REH cell (cell line): Measurements from ENCODE around the gene TRAF4.

- PRO-cap, result no peak
These were observed 6.4 kb downstream of the SDF2 start for GRCh38 chr17:28655259-28655730.

GRCh38 chr17:28678395-28679161 is 16.6 kb downstream of the SUPT6H start:
- PRO-cap, result no peak

GRCh38 chr17:28684134-28685118 is 22.4 kb downstream of the SUPT6H start:
- PRO-cap, result no peak

DNA sequence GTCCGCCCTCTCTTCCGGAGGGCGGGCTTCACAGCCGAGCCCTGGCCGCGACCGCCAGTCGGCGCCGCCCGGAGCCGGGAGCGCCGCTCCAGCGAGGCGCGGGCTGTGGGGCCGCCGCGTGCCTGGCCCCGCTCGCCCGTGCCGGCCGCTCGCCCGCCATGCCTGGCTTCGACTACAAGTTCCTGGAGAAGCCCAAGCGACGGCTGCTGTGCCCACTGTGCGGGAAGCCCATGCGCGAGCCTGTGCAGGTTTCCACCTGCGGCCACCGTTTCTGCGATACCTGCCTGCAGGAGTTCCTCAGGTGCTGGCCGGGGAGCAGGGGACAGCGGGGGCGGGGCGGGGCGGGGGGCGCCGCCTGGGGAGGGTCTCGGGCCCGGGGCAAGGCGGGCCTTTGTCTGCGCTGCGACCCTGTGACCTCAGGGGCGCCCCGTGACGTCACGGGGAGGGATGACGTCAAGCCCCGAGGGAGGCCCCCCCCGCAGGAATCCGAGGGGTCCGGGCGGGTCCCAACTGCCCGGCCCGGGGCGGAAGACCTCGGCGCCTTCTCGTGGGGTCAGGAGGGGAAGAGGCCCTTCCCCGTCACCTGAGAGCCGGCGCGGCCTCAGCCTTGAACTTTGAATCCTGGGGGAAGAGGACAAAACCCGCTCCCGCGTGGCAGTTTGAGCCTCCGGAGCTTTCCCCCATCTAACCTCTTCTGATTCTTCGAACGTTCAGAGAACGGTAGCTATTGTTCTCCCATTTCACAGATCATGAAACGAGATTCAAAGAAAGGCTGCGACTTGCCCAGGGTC is at the start of gene TRAF4:
TRAF4 (plus strand) TSS at position 57 of the 791 bp plus-strand sequence.
- PRO-cap, result bidirectional peak, plus-strand start at position 57 of the sequence, minus-strand start outside the sequence; unidirectional peak, plus-strand start at position 481 of the sequence; bidirectional peak, plus-strand start at position 693 of the sequence, minus-strand start at position 696 of the sequence

DNA sequence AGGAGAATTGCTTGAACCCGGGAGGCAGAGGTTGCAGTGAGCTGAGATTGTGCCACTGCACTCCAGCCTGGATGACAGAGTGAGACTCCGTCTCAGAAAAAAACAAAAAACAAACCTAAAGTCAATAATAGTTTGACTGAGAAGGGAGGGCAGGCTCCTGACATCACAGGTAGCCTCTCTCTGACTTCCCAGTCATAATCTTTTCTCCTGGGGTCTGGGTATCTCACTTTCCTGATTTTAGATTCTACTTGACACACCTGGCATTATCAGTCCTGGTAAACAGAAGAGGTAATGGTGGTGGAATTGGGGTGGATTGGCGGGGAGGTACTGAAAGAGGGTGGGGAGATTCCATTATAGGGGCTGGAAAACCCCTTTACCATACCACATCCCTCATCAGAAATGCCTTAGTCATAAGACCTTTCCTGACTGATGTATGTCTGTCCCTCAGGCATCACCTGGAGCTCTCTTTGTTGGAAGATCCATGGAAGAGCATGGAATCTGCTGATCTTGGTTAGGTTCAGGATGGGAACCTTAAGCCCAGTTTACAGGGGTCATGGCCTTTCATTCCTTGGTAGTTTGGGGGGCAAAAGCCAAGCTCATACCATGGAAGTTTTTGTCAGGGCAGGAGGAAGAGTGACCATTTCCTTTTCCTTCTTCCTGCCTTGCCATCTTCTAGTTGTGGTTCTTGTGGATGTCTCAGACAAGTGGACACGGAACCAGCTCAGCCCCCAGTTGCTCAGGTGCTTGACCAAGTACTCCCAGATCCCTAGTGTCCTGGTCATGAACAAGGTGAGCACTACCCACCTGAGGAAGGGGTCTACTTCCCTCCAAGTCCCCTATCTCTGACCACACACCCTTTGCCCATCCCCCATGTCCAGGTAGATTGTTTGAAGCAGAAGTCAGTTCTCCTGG is 3.1 kb downstream of the ERAL1 start:
- PRO-cap, result no peak

DNA sequence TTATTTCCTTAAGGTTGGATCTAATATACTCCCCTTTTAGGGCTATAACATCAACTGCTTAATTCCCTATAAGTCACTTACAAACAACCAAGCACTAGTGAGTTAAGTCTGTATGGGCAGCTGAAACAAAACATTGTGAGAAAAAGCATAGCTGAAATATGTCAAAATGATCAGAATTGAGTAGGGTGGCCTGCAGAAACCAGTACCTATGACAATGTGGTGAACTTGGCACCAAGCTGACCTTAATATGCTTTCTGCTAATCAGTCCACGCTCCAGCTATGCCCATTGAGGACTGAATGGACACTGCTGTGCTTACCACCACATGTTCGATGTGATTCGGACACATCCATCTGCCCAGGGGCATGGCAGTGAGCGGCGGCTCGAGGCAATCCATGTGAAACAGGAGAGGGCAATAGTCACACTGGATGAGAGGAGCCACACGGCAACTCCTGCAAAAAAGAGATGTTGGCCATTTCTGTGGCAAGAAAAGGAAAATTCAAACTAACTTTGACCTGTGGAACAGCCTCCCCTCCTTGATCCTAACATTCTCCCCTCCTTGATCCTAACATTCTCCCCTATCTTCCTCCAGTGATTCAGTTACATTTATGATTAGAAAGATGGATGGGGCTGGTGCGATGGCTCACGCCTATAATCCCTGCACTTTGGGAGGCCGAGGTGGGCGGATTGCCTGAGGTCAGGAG is 16.1 kb upstream of the DHRS13 start:
- PRO-cap, result no peak

DNA sequence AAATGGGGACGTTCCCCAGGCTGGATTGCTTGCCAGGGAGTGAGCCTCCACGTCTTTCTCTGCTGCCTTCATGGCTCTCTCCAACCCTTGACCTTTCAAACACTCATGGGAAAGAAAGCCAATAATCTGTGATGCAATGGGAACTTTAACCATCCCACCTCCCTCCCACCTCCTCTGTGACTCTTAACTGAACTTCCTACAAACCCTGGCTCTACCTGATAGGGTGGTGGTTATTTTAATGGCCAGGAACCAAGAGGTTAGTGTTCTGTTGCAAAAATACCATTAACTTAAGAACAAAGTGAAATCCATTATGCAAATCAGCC is 2.8 kb downstream of the PIPOX start:
- PRO-cap, result no peak

DNA sequence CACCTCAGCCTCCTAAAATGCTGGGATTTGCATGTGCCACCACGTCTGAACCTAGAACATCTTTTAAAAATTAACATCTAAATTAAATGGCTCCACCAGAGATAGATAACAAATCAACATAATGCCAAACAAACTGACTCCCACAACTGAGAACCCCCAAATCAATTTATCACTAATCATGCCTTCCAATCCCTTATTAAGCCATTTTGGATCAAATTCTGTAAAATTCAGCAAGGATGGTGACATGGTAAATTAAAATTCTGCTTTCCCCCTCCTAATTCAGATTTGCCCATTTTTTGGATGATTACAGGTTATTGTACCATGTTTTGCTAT is 16.7 kb downstream of the NUFIP2 start:
- PRO-cap, result no peak

DNA sequence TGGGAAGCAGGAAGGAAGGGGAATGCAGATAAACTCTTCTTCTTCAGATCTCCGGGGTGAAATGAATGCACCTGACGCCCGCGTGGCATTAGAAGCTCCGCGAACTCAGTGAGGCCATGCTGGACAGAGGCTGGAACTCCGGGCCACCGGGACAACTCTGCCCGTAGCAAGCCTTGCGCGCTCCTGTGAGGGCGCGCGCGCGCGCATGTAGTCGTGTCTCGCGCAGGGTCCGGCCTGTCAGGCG is 198 bp upstream of the TAOK1 start:
- PRO-cap, result bidirectional peak, plus-strand start outside the sequence, minus-strand start at position 187 of the sequence

- PRO-cap, result unidirectional peak, minus-strand start at chr17:29391530
These were observed 1.2 kb downstream of the TAOK1 start for GRCh38 chr17:29391442-29391723.

DNA sequence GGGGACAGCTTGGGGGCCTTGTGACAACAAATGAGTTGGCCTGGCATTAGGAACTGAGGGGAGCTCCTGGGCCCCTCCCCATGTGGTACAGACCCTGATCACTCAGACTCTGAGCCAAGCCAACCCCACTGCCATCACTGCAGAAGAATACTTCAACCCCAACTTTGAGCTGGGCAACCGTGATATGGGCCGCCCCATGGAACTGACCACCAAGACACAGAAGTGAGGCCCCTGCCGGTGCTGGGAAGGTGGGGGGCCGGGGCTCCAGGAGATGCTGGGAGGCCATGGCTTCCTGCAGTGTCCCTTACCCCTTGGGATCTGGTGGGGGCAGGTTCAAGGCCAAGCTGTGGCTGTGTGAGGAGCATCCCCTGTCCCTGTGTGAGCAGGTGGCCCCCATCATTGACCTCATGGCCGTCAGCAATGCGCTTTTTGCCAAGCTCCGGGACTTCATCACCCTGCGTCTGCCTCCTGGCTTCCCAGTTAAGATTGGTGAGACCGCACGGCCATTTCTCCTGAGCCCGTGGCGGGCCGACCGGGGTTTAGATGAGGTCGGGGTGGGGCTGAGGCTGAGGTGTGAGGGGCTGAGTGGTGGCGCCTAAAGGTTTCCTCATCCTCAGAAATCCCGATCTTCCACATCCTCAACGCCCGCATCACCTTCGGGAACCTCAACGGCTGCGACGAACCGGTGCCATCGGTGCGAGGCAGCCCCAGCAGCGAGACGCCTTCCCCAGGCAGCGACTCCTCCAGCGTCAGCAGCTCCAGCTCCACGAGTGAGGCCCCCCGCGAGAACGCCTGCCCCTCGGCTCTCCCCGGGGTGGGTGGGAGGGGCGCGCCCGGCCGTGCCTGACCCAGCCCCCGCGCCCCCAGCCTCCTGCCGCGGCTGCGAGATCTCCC is 10.7 kb downstream of the CORO6 start:
- PRO-cap, result no peak

- PRO-cap, result no peak
These were observed 8.1 kb downstream of the CORO6 start for GRCh38 chr17:29614479-29615083.

DNA sequence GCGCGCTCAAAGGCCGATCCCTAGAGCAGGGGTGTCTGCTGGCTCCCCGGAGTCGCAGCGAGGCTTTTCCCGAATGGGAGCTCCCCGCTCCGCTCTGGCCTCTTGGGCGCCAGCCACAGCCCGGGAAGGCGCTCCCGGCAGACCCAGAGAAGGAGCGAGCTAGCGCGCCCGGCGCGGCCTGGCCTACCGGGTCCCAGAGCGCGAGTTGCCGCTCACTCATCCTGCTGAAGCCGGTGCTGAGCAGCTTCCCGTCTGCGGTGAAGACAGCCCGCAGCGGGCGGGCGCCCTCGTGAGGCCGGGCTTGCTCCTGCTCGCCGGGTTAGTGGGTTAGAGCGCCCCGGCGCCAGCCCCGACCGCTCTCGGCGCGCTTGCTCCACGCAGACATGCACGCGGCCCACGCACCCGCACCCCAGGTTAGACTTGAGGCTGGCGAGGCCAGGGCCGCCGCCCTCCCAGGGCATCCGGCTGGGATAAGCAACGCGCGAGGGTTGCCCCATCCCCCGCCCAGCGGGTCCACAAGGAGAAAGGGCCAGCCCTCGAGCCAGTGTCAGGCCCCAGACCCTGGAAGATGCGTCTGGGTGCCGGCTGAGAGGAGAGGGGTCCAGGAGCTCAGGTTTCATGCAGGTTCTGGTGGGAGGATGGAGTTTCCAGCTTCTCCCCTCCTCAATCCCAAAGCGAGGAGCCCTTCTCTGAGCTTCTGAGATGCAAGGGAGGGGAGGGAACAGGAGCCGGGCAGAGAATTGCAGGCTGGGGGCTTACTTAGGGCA is 4.7 kb downstream of the CORO6 start:
- PRO-cap, result bidirectional peak, plus-strand start at position 322 of the sequence, minus-strand start at position 207 of the sequence

DNA sequence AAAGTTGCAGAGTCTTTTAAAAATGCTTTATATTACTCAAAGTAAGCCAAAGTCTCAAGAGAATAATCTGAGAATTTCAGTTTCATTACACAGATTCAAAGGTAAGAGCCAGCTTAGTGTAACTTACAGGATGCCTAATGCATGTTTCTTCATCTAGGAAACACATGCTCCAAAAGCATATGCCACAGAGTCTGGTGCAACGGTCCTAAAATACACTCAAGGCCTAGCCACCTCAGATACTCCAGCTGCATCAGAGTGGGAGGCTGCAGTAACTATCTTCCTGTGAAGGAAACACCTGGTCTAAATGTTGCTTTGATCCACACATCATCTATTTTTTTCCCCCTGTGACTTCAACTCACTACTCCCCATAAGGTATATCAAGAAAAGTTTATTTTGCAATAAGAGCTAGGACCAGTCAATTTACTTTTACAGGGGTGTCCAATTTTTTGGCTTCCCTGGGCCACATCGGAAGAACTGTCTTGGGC is 51.6 kb upstream of the CORO6 start:
- PRO-cap, result bidirectional peak, plus-strand start at position 235 of the sequence, minus-strand start at position 181 of the sequence

DNA sequence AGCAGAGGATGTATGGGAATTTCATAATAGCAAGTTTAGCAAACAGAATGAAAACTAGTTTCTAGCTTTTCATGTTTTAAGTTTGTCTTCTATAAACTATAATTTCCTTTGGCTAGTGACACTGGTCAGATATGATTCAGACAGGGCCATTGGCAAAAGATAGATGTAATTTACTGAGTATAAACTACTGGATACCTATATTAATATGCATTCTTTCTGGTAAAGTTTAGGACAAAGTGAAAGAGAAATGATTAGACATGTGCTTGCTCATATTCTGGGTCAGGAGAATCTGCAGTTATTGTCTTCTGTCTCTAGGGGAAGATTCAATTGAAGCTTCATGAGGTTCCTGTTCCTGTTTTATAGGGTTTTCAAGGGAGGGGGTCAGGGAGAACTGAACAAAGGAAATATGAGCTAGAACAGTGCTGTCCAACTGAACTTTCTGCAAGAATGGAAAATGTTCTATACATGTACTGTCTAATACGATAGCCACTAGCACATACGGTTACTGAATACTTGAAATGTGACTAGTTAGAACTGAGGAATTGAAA is 59.3 kb upstream of the CORO6 start:
- PRO-cap, result bidirectional peak, plus-strand start at position 365 of the sequence, minus-strand start at position 329 of the sequence

DNA sequence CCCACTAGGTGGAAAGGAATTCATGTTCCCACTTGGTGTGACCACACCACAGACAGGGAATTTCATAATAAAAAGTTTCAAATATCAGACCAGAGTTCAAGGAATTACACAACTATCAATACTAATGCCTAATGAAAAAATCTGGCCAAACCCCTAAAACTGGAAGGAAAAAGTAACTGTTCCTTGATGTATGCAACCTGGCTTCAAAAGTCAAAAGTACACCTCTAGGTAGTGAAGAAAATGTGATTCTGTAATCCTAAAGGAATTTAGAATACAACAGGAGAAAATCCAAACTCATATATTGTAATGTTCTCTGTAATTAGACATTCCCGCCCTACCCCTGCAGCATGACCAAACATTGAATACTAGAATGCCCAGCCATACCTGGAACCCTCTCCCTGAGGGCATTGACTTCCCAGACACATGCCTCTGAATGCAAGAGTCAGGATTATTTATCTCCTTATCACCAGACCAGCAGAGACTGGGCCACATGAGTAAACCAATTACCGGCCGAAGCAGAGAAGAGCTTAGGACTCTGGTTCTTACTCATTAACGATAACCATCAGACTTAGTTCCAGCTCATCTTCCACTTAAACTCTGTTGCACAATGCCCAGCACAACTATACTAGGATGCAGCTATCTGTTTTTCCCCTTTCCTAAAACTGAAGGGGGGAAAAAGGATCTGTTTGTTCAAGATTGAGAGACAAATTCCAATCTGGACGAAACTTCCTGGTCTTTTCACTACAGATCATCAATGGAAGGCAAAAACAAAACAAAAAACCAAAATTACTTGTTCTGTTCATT is 88.1 kb upstream of the CORO6 start:
- PRO-cap, result no peak

DNA sequence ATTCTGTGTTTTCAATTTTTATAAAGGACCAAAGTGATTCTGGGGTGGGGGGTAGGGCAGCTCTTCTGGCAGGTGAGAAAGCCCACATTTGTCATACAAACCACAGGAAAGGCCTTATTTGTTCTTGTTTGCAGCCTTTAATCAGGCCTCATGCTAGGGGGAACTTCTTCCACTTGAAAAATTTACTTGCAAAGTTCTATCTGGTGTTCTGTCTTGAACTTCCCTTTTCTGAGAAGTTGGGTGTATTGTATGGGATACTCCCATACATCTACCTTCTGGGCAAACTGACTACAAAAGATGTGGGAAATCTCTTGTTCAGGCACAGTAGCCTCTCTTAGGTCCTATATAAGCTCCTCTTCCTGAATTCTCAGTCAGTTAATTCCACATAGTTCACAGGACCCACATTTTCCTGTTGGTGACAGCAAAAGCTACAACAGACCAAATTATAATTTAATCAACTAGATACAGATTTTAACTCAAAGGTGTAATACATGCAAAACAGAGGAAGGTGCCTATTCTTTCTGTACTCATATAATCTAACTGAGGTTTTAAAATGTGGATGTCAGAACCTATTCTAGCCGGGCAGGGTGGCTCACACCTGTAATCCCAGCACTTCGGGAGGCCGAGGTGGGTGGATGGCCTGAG is 101.1 kb upstream of the CORO6 start:
- PRO-cap, result no peak

GRCh38 chr17:29760710-29761796 is 138.3 kb upstream of the CORO6 start:
- PRO-cap, result bidirectional peak, plus-strand start at chr17:29760833, minus-strand start at chr17:29760812; bidirectional peak, plus-strand start at chr17:29761103, minus-strand start at chr17:29761168; bidirectional peak, plus-strand start at chr17:29761600, minus-strand start at chr17:29761432

- PRO-cap, result no peak
These were observed 94.6 kb downstream of the SSH2 start for GRCh38 chr17:29835298-29836030.

DNA sequence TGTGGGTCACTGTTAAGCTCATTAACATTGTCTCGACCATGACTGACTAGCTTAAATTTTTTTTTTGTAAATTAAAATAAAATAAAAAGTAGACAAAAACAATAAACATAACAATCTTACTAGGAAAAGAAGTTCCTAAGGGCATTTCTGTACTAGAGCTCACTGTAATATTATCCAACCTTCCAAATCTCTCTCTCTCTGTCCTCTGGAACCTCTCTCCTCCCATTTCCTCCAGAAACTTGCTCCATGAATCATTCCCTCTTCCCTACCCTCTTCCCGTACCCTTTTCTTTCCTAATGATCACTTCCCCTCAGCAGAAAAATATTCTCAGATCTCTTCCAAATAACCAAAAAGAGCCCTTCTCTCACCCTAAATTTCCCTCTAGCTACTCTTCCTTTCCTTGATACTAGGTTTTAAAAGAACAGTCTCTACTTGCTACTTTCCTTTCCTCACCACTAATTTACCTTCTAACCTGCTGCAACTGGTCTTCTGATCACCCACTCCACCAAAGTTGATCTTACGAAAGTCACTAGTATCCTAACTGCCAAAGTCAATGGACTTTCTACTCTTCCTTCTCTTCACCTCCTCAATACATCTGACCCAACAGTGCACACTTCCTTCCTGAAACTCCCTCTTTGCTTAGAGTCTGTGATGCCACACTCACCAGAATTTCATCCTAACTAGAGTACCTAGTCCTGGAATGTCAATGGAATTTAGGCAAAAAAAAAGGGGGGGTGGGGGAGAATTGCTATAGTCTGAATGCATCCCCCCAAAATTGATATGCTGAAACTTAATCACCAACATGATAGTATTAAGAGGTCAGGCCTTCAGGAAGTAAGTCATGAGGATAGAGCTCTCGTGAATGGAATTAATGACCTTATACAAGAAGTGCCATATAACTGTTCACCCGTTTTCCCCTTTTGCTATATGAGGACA is 37.2 kb downstream of the SSH2 start:
- PRO-cap, result no peak